Colic lymph node (tissue), 1 donor: ENCODE measurements around a stretch of chr5.

GRCh38 chr5:107869414-107870044, 198.8 kb upstream of the EFNA5 start:
- PRO-cap: no peak

- PRO-cap: no peak
Measured at GRCh38 chr5:108074291-108075076, 307.4 kb downstream of the FBXL17 start.

- PRO-cap: no peak
Measured at GRCh38 chr5:108341645-108342448, 40.1 kb downstream of the FBXL17 start.

- PRO-cap: no peak
Measured at GRCh38 chr5:108364704-108365170, 17.2 kb downstream of the FBXL17 start.

DNA sequence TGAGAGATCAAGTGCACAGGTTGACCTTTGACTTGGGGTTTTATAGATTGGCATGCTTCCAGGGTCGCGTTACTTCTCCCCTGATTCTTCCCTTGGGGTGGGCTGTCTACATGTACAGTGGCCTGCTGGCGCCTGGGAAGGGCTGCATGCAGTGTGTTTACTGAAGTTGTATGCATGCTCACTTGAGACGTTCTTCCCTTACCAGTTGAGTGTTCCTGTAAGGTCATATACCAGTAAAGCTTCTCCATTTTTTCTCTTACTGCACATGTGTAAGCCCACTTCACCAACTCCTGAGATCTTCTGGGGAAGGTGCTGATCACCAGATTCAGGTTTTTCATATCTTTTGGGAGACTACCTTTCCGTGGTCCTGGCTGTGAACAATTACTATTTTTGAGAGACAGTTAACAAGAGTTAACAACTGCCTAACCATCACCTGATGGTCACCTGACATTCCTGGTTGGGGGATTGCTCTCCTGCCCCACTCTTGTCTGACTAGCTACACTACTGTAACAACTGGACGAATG, 126.9 kb upstream of the FER start:
- PRO-cap: no peak

GRCh38 chr5:108748142-108748872, 610 bp downstream of the FER start:
- PRO-cap: bidirectional peak, plus-strand start at chr5:108748393, minus-strand start at chr5:108748355; bidirectional peak, plus-strand start at chr5:108748985, minus-strand start at chr5:108748688

- PRO-cap: no peak
Measured at GRCh38 chr5:109090256-109091030, 319.3 kb downstream of the PJA2 start.

- PRO-cap: no peak
Measured at GRCh38 chr5:109344596-109344942, 65.2 kb downstream of the PJA2 start.

- PRO-cap: no peak
Measured at GRCh38 chr5:109796927-109797819, 107.4 kb downstream of the MAN2A1 start.

DNA sequence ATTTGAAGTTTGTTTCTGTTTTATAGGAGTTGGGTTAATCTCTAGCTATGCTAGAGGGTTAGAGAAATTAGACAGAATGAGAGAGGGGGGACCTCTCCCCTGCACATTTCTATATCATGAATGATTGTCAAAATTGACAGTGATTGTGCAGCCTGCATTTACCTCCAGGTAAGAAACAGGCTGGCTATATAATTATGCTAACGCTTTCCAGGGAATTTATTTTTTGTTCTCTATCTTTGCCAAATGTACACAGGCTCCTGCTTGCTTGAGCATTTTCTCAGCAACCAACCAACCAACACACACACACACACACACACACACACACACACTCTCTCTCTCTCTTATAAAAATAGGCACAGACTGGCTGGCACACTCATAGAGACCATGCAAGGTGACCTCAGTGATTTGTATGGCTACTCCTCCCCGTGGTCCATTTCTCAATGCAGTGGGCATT, 415.8 kb downstream of the MAN2A1 start:
- PRO-cap: no peak

DNA sequence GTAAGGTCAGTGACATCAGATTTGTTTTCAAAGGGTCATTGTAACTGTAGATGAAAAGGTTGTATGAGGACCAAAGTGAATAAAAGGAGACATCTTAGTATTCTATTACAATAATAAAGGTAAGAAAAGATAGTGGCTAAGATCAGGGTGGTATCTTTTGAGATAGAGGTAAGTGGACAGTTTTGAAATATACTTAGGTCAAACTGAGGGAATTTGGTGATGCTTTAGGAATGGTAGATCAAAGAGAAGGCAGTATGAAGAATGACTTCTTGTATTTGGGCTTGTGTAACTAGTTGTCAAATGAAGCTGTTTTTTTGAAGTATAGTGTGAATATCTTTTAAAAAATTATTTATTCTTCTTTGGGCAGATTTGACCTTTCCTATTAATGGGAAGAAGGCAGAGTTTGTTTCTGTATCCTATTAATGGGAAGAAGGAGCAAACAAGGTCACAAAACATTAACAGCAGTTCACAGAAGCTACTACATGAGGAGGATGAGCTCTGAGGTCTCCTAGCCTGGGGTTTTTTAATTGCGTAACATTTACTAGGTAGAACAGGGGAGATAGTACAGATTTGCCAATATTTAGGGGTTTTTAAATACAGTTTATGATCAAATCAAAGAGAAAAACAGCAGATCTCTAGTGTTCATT, 12.9 kb downstream of the SLC25A46 start:
- PRO-cap: no peak

- PRO-cap: no peak
Measured at GRCh38 chr5:110816371-110816600, 77.5 kb downstream of the SLC25A46 start.

- PRO-cap: no peak
Measured at GRCh38 chr5:110927486-110927880, 144.0 kb upstream of the TSLP start.

DNA sequence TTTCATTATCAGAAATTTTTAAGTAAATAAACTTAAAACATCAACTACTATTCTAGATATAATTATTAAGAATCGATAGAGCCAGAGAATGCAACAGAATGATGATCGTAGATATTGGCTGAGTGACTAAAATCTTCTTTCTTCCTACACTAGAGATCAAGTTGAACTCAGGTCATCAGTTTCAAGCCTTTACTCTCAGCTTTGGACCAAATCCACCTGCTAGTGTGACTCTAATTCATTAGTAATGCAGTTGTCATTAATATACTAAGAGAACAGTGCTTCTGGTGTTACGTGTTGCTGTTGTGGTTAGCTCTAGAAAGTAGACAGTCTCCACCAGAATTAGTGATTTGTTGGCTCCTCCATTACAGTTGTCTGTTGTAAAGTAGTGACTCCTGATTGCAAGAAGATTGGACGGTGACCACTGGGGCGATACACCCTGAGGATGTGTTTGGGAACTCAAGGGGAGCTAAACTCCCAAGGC, 3.0 kb downstream of the CAMK4 start:
- PRO-cap: no peak

- PRO-cap: no peak
Measured at GRCh38 chr5:111402615-111403113, 109.7 kb downstream of the STARD4 start.

GRCh38 chr5:112023620-112024077, 266.7 kb upstream of the NREP start:
- PRO-cap: no peak

GRCh38 chr5:112109112-112109828, 309.8 kb downstream of the EPB41L4A start:
- PRO-cap: no peak

GRCh38 chr5:112479610-112479935, 60.5 kb upstream of the EPB41L4A start:
- PRO-cap: no peak

DNA sequence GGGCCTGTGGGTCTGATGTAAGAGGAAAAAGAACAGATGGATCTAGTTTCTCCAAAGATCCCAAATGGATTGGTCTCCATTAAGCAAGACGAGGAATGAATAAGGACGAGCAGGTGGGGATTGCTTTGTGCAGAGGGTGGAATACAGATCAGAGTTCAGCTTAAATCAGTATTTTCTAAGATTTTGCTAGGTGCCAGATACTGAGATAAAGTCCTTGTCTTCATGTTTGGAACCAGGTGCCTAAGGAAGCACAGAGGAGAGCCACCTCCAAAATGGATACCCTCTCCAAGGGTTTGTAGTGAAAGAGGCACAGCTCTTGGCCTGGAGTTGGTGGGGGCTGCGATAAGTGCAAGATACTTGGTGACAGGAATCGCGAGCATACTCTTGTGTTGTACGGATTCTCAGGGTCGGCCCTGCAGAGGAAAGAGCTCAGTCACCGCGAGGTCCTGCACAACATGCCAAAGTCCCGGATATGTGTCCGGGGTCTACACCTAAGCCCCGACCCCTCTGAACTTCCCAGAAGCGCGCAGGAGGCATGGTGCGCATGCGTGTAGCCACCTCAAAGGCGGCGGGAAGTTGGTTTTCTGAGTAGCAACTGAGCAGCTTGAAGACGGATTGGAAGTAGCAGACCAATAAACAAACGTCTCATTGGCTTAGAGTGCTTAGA, 477 bp upstream of the DCP2 start:
- PRO-cap: bidirectional peak, plus-strand start outside the sequence, minus-strand start at position 509 of the sequence

DNA sequence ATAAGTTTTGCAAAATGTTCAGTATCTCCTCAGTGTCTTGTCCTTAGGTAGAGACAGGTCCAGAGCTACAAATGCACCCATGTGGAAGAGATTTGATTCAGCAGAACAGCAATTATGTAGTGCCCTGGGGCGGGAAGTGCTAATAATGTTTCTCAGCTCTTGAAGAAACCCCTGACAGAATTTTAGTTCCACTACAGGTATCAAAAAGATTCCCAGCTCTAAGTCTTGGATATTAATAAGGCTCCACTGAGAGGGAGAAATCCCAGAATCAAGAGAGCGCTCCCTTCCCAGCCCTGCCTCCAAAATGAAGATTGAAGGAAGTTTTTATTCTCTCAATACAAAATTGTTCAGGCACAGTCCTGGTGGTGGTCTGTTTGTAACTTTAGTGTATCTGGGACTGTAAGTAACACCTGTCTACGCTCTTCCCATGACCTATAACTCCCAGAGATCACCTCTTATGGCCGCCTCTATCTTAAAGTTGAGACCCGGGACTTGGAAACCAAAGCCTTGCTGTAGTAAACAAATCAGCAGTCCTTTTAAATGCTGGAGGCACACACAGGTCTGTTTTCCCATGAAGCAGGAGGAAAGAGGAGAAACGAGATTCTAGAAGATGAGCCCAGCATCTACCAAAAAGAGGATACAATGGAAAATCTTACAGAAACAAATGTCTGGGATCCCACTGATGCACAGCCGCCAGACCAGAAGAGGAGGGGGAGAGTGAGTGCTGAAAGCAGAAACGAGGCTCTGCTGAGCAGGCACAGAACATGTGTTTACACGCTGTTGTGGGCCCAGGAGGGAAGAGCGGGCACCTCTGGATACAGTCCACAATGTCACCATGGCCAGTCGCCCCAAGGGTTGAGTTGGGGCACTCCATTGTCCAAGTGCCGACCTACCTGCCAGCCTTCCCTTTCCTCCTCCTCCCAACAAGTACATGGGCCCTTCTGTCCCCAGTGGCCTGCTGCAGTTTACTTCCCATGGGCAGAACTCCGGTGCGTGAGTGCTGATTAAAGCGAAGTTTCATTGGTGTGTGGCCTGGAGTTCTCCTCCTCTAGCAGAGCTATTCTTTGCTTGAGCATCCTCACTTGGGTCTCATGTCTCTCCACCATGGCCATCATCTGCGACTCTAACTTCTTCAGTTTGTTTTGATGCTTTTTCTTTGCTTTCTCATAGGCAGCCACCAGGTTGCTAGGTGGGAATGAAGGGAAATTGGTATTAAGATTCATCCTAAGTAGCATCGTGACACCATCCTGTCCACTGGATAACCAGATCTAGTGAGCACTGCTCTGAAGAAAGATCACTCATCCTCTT, 50.2 kb downstream of the DCP2 start:
- PRO-cap: no peak